ENCODE data around the gene SLC25A38.

- RRBS, result no CpG with 5 or more reads among the region's 7 CpGs
These were observed 1.6 kb upstream of the PLCD1 start for GRCh38 chr3:38030819-38031573.

- RRBS, result no CpG with 5 or more reads among the region's 8 CpGs
These were observed 1.2 kb downstream of the ACAA1 start for GRCh38 chr3:38135674-38136231.

GRCh38 chr3:38347129-38347397 lies 478 bp downstream of the XYLB start:
- RRBS, result 2% methylated on average over 5 of the region's 16 CpGs

GRCh38 chr3:38443010-38443822 lies 10.5 kb upstream of the ACVR2B start:
- RRBS, result no CpG with 5 or more reads among the region's 7 CpGs

DNA sequence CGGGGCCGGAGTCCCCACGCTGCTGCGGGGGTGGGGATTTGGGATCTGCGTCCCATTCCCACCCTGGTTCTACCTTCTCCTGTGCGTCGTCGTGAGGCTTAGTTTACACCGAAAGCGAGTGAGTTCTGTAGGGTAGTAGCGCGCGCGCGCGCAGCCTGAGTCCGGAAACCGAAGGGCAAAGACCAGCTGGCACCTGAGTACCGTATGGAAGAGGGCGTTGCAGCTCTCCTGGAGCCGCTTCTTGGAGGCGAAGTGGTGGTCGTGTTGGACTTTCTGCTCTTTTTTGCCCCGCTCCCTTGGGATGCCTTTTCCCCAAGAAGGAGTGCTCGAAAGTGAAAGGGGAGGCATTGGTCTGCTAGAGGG lies 1.8 kb downstream of the ACVR2B start:
- RRBS, result no CpG with 5 or more reads among the region's 25 CpGs

DNA sequence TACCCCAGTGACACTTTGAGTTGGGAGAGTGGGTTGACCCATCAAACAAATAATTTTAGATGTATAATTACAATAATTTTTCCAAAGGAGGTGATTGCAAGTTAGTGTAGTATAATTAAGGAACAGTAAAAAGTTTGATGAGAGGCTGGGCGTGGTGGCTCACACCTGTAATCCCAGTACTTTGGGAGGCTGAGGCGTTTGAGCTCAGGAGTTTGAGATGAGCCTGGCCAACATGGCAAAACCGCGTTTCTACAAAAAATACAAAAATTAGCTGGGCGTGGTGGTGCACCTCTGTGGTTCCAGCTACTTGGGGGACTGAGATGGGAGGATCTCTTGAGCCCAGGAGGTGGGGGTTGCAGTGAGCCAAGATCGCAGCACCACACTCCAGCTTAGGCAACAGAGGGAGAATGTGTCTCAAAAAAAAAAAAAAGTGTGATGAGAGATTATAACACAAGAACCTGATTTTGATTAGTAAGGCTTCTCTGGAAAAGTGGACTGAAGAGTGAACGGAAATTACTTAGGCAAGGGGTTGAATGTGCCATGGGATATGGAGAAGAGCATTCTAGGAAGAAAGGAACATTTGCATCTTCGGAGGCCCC lies 2.1 kb downstream of the EXOG start:
- RRBS, result no CpG with 5 or more reads among the region's 8 CpGs

DNA sequence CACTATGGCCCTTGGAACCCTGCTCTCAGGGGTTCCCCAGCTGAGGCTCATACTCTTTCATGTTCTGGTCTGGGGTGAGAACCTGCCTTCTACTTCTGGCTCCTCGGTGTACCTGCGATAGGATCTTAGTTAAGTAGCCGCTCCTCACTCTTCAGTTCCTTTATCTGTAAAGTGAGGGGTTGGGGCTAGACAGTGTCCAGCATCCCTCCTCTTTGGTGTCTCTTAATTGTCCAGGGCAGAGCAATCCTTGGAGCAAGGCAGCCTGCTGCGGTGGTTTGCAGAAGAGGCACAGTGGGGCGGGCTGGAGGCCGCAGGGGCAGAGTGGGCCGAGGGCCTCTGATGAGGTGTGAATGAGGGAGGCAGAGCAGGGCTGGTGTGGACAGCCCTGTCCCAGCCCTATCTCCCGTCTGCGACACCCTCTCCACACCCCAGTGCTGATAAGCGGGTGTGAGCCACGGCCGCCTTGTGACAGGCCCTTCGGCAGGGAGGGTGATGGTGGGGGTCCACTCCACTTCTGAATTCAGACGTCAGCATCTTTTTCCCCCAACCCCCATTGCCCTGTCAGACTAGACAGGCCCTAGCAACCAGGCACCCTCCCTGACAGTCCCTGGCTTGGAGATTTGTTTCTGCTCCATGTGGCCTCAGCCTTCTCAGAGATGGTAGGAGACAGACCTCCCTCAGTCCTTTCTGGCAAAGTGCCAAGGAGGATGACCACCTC lies 37.1 kb downstream of the EXOG start:
- RRBS, result no CpG with 5 or more reads among the region's 14 CpGs

DNA sequence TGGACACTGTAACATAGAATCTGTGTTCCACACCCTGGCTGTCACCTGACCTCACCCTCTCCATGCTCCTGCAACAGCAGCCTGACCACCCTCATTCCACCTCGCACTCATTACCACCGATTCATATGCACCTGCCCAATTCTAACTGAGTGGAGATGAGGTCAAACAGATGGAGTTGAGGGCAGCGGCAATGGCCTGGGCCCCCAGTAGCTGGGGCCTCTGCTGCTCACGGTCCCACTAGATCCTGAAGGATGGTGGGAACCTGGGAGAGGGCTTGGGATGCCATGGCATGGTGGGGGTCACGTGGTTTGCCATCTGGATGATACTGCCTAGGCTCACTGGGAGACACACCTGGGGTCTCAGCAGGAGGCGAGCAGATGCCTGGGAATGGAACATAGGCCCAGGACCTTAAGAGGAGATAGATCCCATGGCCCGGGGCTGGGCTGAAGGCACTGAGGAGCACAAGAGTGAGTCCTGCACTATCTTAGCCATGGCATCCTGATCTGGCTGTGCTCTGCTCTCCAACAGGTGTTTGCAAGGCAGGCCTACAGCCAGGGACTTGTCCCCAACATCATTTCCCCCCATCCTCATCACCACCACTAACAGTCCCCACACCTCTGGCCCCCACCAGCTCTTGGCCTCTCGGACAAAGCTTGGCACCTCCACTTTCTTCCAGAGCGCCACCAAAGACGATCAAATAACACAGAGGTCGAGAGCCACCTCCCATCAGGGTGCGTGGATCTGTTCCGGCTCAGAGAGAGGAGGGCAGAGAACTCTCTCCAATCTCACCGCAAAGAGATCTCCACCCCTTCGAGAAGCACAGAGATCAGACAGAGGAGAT lies 1.2 kb downstream of the SCN5A start:
- RRBS, result no CpG with 5 or more reads among the region's 15 CpGs

DNA sequence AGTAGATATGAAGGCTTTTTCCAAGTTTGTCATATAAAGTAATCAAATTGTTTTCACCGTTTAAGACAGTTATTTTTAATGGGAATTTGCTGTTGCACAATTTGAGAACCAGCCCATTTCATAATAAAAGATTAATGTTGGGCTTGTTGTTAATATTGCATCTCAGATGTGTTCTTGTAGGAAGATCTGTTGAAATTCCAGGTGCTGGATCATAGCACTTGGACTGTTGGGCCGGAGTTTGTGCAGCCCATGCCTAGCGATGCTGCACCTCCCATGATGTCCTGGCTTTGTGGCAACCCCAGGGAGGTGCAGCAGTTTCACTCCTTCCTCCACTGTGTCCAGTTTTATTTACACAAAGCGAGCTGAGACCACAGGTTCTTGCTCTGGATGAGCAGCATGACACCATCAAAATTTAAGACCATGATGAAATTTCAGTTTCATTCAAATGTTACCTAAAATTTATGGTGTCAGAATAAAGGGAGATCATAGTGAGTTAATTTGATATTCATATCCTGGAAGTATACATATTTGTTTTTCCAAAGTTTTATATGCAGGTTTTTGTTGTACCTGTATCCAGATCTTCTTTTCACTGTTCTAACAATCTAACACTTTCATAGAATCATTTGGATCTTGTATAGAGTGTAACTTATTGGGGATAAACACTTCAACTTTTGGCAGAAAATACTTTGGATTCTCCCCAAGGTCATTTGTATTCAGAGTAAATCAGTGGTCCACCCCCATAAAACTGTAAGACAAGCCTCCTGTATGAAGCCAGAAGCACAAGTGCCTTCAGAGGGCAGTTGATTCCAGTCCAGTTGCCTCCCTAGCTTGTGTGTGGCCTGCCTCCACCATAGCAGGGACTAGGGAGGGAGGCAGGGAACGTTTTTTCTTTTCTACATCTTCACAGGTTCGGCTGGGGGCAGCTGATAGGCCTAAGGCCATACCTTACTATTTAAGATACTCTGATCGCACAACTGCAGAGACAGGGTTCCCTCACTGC lies 12.0 kb downstream of the GORASP1 start:
- RRBS, result no CpG with 5 or more reads among the region's 7 CpGs

GRCh38 chr3:39135358-39135868 lies 18.0 kb downstream of the CSRNP1 start:
- RRBS, result no CpG with 5 or more reads among the region's 7 CpGs

DNA sequence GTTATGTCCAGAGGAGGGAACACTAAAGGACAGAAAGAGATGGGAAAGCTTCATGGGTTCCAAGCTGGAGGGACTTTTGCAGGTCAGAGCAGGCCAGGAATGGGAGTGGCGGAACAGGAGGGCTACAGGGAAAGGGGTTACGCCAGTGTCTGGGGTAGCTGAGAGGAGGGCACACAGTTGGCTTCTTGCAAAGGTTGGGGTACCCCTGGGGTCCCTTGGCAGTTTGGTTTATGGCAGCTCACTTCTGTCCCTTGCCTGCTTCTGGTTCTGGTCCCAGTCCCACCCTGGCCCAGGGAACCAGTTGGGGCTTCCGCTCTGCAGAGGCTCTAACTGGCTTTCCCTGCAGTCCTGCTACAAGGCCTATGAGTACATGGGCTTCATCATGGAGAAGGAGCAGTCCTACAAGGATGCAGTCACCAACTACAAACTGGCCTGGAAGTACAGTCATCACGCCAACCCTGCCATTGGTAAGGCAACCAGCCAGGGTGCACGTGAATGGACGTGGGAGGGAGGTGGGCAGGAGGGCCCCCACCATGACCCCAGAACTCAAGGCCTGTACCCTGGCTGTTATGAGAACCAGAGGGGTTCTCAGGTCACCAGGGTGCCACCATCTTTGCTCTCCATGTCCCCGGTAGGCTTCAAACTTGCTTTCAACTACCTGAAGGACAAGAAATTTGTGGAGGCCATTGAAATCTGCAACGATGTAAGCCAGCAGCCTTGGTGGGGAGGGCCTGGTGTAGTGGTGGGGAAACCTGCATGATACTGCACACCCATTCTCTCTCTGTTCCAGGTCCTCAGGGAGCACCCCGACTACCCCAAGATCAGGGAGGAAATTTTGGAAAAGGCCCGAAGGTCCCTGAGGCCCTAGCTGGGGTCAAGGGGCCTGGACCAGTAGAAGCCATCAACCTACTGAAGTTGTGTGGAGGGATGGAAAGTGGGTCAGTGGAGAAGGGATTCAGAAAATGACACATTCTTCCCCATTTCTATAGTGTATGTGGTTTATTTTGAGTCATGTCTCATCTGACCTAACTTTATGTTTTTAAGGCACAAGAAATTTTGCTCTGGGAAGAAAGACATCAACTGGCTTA lies 15.1 kb downstream of the CSRNP1 start:
- RRBS, result no CpG with 5 or more reads among the region's 10 CpGs

- RRBS, result no CpG with 5 or more reads among the region's 26 CpGs
These were observed 8.4 kb downstream of the CSRNP1 start for GRCh38 chr3:39144671-39145615.

GRCh38 chr3:39151187-39151302 lies 2.3 kb downstream of the CSRNP1 start:
- RRBS, result no CpG with 5 or more reads among the region's 2 CpGs

DNA sequence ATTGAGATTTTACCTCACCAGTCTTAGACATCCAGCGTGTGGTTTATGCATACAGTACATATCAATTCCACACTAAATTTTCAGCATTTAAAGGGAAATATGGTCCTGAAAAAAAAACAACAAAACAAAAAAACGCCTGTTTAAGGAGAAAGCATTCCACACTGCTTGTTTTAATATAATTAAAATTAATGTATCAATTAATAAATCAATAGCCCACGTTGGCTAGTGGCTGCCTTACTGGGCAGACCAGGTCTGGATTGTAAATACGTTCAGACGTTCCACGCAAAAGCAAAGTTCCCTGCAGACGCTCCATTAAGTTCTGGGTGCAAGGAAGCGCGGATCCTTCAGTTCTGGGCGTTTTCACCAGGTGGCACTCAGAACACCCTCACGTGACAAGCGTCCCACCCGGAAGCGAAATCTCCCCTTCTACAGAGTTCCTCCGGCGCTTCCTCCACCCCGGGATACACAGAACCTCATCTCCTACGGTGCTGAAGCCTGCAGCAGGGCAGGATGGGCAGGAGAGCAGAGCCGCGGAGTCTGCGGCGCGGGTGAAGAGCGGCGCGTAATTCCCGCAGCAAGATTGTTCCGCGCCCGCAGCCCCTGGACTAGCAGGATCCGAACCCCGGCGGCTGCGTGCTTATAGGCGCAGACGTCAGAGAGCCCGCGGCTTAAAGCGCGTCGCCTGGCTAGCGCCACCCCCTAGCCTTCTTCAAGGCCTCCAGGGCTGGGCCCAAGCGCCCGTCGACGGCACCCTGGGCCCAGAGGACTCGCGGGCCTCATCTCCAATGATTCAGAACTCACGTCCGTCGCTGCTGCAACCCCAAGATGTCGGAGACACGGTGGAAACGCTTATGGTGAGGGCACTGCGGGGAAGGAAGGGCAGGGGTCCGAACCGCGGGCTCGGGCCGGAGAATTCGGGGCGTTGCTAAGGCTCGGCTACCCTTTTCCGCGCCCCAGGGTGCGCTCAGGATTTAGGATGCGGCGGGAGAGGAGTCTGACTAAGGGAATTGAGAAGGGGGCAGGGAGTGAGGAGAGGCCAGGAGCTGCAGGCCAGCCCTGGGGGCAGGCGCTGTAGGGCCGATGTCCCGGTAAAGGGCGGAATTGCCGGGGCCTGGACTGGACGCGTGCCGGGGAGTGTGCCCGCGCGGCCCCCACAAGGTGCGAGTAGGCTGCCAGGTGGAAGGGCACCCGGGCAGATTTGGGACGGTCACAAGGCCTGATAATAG lies at the start of gene SLC25A38:
SLC25A38 (plus strand) TSS at position 431 of the 1,226 bp plus-strand sequence.
- RRBS, result 3% methylated on average over 7 of the region's 82 CpGs

DNA sequence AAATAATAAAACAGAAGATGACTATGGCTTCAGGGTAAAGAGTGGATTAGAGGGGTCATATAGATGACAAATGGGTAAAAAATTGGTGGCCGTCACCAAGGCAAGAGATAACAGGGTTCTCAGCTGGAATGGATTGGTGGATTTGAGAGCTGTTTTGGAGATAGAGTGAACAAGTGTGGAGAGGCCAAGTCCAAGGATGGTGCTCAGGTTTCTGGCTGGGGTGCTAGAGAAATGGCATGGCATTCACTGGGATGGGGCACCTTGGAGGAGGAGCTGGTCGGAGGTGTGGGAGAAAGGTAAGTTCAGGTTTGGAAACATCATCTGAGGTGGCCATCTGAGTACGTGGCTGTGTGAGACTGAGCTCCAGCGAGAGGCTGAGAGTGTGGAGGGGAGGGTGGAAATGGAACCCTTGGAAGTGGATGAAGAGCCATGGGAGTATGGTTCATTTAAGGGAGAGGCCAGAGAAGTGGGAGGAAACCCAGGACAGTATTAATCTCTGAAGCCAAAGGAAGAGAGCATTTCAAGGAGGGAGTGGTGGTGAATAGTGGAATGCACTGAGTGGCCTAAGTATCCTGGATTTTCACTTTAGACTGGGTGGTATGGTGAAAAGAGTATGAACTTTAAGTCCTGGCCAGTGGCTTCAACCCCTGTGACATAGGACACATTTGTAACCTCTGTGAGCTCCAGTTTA lies 3.6 kb downstream of the SLC25A38 start:
- RRBS, result no CpG with 5 or more reads among the region's 4 CpGs

DNA sequence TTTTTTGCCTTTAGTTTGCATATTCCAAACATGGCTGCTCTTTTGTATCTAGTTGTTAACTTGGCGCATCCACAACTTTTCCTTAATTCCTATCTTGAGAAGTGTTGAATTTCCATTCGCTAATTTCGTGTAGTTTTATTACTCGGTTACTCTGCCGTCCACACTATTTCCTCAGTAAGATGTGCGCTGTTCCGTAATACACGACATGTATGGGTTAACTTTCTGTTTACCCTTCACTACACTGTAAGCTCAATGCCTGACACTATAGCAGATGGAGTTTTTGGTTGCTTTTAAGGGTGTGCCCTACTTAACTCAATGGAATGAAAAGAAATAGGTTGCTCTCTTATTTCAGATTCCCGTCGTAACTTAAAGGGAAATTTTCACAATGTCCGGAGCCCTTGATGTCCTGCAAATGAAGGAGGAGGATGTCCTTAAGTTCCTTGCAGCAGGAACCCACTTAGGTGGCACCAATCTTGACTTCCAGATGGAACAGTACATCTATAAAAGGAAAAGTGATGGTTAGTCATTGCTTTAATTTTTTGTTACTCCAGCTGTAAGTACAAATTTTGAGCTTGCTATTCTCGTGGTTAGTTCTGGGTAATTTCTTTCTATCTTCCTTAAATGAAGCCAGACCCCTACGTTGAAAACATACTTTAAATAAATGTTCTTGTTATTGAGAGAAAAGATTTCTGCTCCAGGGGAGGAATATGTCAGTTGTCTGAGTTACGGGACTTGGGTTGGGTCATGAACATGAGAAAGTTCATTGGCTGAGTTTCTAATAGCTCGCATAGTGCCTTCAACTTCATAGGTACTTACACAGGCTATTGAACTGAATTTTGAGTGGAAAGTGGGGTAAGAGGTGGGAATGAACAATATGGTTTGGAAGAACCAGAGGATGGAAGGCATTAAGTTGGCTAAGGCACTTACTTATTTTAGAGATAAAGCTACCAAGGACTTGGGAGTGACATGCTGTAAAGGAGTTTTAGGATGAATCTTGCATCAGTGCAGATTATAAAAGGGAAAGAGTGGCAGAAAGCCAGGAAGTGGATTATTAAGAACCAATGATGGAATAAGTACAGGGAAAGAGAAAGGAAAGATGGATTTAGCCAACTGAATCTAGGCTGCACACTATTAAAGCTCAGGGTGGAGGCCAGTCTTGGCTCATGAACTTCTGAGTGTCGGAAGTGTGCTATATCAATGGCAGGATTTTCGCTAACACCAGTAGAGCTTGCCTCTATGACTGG lies 1.2 kb downstream of the RPSA start:
- RRBS, result no CpG with 5 or more reads among the region's 17 CpGs

- RRBS, result no CpG with 5 or more reads among the region's 12 CpGs
These were observed 3.0 kb downstream of the RPSA start for GRCh38 chr3:39409324-39410058.

GRCh38 chr3:39410059-39410822 lies 3.7 kb downstream of the RPSA start:
- RRBS, result no CpG with 5 or more reads among the region's 4 CpGs

DNA sequence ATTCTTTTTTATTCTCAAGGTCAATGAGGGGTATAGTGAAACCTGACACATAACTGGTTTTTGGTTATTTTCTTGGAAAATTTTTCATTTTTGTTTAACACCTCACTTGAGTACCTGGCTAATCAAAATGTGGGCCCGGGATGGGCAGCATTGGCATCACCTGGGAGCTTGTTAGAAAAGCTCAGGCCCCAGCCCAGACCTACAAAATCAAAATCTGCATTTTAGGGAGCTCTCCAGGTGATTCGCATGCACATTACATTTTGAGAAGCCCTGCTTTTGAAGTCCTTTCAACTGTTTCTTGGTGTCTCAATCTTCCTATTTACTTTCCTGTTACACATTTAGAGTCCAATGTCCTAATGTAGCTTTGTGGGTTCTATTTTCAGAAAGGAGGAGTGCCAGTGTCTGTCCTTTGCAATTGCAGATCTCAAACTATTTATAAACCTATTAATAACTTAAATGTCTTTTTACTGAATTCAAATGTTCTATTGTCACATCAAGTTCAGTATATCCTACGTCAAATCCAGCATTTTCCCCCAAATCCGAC lies 27.9 kb upstream of the MYRIP start:
- RRBS, result no CpG with 5 or more reads among the region's 4 CpGs

DNA sequence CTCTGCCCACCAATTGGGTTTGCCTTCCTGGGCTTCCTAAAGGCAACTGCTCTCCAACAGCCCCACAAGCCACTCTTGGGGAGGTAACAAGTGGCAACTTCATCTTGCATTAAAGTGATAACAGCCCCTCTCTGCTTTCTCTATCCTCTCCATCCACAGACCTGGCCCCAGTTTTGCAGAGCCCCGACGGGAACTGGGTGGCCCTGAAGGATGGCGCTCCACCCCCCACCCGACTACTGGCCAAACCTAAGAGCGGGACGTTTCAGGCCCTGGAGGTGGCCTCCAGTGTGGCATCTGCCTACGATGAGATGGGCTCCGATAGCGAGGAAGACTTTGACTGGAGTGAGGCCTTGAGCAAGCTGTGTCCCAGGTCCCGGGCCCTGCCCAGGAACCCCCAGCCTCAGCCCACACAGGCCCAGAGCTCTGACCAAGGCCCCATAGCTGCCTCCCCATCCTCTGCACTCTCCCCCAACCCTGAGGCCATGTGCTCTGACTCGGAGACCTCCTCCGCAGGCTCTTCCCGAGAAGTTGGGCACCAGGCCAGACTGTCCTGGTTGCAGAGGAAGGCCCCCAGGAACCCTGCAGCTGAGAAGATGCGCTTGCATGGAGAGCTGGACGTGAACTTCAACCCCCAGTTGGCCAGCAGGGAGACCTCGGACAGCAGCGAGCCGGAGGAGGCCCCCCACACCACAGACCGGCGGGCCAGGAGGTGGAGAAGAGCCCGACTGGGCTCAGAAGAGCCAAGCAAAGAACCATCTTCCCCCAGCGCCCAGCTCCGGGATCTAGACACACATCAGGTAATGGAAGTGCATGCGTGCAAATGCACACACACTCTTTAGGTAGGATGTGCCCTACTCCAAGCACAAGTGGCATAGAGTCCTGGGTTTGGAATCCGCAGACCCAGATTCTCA lies 119.6 kb upstream of the EIF1B start:
- RRBS, result 59% methylated on average over 5 of the region's 25 CpGs